ENCODE results near the genes PCDHB11, PCDHB14, SLC25A2 and PCDHGB2.

GRCh38 chr5:141199306-141199930 is at the start of gene PCDHB11:
TSS of gene PCDHB11 (plus strand) at chr5:141199627.
- RRBS: no CpG with 5 or more reads among the region's 13 CpGs

- RRBS: no CpG with 5 or more reads among the region's 15 CpGs
These were observed at the start of gene PCDHB14 for GRCh38 chr5:141223067-141223749. TSS of gene PCDHB14 (plus strand) at chr5:141223343.

DNA sequence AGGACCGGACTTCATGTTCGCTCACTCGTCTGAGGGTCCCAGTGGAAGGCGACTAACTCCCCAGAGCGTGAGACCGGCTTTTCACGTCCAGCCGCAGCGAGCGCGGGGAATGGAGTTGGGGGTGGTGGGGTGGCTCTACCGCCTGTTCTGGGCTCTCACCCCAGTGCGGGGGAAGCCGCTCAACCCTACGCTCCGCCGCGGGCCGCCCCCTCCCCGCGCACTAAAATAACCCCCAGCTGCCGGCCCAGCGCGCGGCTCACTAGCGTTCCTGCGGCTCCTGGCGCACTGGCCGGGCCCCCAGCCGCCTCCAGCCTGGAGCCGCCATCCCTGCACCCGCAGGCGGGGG is at the start of gene SLC25A2:
TSS of gene SLC25A2 (minus strand) at position 199 of the 346 bp plus-strand sequence.
- RRBS: 43% methylated on average over 14 of the region's 33 CpGs

GRCh38 chr5:141359739-141360676 is at the start of gene PCDHGB2:
TSS of gene PCDHGB2 (plus strand) at chr5:141359994.
- RRBS: 16% methylated on average over 6 of the region's 30 CpGs

DNA sequence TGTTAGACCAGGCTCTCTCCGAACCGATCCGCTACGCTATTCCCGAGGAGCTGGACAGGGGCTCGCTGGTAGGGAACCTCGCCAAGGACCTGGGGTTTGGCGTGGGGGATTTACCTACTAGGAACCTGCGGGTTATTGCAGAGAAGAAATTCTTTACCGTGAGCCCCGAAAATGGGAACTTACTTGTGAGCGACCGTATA is 323 bp downstream of the PCDHGB3 start:
- RRBS: no CpG with 5 or more reads among the region's 13 CpGs

GRCh38 chr5:141557569-141558850 is 60.8 kb downstream of the DIAPH1 start:
- RRBS: no CpG with 5 or more reads among the region's 21 CpGs

DNA sequence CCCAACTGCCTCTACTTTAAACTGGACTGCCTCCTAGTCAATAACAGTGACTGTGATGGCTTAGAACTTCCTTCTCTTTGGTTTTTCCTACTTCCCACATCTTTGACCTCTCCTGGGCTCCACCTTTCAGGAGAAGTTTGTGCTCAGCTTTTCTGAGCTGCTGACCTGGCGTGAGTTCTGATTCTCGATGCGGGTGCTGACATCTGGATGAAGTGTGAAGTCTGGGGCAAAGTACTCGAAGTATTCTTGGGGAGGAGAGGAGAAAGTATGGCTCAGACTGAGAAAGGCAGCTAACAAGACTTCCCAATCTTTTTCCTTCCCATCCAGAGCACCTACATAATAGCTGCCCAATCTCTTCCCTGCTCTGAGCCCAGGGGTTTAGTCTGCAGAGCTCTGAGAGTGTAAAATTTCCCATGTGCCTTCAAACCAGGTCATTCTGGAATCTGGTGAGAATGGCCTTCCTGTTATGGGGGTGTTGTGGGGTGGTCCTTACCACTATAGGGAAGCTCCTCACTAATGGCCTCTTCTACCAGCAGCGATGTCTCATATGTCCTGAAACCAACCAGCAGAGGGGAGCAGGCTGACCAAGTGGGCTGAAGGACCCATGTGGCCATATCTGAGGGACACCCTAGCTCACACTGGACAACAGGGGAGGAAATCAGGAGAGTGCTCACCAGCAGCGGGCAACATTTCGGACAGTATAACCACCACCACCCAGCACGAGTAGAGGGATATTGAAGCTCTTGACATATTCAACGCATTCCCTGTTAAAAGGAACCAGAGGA is 6.9 kb upstream of the DIAPH1 start:
- RRBS: no CpG with 5 or more reads among the region's 9 CpGs

GRCh38 chr5:141811389-141812253 is 66.6 kb downstream of the PCDH1 start:
- RRBS: 6% methylated on average over 5 of the region's 32 CpGs

- RRBS: no CpG with 5 or more reads among the region's 11 CpGs
These were observed 34.7 kb downstream of the PCDH1 start for GRCh38 chr5:141843093-141844312.

DNA sequence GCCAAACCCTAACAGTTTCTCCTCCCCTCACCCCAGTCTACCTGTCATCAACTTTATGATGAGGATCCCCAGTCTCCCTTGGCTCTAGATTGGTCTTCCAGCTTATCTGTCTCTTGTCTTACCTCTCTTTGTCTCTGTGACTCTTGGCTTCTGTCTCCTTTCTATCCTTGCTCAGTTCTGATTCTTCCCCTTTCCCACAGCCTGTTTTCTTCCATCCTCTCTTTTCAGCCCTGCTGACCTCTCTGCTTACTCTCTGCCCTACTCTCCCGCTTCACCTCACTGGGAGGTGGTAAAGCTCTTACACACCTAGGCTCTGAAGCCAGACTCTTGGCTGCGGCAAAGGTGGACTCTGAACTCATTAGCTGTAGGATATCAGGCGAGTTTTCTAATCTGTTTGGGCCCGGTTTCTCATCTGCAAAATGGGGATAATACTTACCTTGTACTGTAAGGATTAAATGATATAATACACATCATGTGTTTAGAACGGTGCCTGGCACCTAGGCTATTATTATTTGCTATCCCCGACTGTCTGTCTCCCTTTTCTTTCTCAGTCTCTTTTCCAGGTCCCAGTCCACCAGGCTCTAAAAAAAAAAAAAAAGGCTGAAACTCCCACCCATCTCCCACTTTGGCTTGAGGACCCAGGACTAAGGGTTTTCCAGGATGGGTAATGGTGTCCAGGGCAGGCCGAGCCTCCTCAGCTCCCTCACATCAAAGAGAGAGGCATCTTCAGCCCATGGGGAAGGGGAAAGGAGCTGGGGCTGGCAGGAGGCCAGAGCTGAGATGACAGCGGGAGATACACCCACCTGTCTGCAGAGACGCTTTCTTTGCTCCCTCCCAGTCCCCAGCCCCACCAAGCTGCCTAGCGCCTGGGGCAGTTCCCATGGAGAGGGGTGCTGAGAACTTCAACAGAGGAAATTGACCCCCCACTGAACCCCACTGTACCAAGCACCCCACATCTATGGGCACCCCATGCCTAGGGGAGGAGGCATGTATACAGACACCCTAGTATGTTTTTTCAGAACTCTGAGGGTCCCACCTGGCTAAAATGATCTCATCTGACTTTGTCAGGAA is 10.8 kb downstream of the PCDH1 start:
- RRBS: no CpG with 5 or more reads among the region's 10 CpGs

- RRBS: no CpG with 5 or more reads among the region's 32 CpGs
These were observed 9.5 kb downstream of the PCDH1 start for GRCh38 chr5:141868399-141869510.

GRCh38 chr5:141877736-141878097 is 493 bp downstream of the PCDH1 start:
- RRBS: no CpG with 5 or more reads among the region's 27 CpGs

GRCh38 chr5:141878730-141879529 is 720 bp upstream of the PCDH1 start:
- RRBS: 3% methylated on average over 8 of the region's 40 CpGs

DNA sequence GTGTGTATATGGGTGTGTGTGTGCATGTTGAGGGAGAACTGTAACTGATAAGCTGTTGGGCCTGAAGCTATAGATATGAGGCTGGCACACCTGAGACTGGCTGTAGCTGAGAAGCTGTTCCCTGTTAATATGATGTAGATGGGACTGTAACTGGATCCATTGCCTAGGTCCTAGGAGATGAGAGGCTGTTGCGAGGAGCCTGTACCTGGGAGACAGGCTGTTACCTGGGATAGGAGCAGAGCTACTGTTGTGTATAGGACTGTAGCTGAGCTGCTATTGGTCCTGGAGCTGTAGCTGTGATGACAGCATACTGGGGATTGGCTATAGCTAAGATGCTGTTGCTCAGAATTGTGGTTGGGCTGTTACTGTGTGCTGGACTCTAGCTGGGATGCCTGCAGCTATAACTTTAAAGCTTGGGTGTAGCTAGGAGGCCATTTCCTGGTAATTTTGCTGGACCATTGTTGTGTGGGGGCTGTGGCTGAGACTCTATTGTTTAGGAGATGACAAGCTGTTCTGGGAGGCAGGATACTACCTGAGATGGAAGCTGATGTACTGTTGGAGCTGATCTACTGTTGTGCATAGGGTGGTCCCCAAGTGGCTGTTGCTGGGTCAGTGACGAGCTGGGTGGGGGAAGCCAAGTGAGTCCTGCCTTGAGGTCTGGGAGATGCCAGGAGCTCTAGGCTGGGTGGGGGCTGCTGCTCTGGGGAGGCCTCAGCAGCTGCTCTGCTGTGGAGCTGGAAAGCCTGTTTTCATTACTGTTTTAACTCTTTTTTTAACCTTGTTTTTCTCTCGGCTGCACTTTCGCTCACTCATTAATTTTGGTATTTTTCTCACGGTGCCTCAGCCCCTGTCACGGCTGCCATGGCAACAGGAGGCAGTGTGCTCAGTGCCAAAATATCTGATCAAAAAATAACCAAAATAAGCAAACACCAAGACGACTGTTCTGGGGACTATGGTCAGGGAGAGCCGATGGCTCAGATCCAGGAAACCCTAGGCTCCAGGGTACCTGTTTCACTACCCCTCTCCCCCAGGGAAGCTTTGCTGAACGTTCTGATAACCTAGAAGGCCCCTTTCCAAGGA is 2.9 kb upstream of the PCDH1 start:
- RRBS: no CpG with 5 or more reads among the region's 9 CpGs

GRCh38 chr5:141945135-141945775 is 12.7 kb downstream of the PCDH12 start:
- RRBS: 39% methylated on average over 4 of the region's 23 CpGs

DNA sequence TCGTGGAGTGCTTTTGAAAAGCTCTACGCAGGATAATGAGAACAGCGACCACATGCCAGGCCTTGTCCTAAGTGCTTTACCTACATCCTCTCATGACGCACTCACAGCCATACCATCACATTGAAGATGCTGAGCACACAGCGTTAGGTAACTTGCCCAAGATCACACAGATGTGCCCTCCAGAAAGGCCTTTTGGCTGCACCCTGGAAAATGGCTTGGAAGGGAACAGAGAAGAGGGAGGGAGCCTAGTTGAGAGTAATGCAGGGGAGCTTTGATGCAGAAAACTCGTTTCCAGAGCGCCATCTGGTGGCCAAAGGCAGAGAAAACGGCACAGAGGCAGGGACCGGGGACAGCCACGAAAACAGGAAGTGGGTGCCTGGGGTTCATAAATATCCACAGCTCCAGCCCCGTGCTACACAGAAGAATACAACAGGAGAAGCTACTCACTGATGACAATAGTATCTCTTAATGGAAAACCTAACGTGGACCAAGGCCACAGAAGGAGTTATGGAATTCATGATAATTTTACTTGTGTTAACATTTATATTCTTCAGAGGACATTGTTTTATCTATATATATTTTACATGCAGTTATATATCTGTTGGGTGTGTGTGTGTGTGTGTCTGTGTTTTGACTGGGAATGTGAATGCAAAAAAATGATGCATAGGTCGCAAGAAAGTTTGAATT is 2.7 kb upstream of the PCDH12 start:
- RRBS: no CpG with 5 or more reads among the region's 13 CpGs

GRCh38 chr5:141995050-141995821 is 17.6 kb downstream of the GNPDA1 start:
- RRBS: no CpG with 5 or more reads among the region's 8 CpGs

- RRBS: no CpG with 5 or more reads among the region's 8 CpGs
These were observed 13.0 kb upstream of the NDFIP1 start for GRCh38 chr5:142095395-142096218.

- RRBS: no CpG with 5 or more reads among the region's 11 CpGs
These were observed 84.2 kb downstream of the NDFIP1 start for GRCh38 chr5:142192717-142193289.